Mesothelial cell of epicardium (in vitro differentiated cells): ENCODE results near the genes FDX2, TYK2 and DNM2.

- PRO-cap: no peak
Measured at GRCh38 chr19:10250052-10250486, 1.9 kb upstream of the MRPL4 start.

DNA sequence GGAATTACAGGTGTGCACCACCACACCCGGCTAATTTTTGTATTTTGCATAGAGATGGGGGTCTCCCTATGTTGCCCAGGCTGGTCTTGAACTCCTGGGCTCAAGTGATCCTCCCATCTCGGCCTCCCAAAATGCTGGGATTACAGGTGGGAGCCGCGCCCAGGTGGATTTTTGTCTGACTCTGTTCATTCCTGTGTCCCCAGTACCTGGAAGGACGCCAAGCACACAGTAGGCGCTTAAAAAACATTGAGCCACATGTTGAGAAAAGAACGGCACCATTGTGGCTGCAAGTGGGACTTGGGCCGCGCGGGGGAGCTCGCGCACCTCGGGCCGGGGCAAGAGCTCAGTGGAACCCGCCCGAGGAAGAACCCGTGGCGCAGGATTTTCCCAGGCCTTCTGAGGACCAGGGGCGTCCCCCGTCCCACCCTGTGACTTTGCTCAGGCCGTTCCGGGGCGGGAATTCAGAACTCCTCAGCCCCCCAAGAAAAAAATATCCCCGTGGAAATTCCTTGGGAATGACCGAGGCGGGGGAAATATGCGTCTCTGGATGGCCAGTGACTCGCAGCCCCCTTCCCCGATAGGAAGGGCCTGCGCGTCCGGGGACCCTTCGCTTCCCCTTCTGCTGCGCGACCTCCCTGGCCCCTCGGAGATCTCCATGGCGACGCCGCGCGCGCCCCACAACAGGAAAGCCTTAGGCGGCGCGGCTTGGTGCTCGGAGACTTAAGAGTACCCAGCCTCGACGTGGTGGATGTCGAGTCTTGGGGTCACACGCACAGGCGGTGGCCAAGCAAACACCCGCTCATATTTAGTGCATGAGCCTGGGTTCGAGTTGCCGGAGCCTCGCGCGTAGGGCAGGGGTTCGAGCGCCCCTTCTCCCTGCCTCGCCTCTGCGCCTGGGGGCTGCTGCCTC is 1.4 kb upstream of the ICAM1 start:
- PRO-cap: no peak

- PRO-cap: no peak
Measured at GRCh38 chr19:10294048-10294607, 4.4 kb downstream of the ICAM5 start.

- PRO-cap: unidirectional peak, minus-strand start at chr19:10315996
Measured at GRCh38 chr19:10315346-10316357, at the start of gene FDX2. Gene FDX2 (minus strand): TSS chr19:10316015.

- PRO-cap: no peak
Measured at GRCh38 chr19:10332237-10332761, 1.0 kb downstream of the RAVER1 start.

- PRO-cap: bidirectional peak, plus-strand start at chr19:10380826, minus-strand start at chr19:10380513
Measured at GRCh38 chr19:10380163-10381431, at the start of gene TYK2. Gene TYK2 (minus strand): TSS chr19:10380572.

GRCh38 chr19:10393207-10393709 is 10.1 kb downstream of the CDC37 start:
- PRO-cap: no peak

- PRO-cap: no peak
Measured at GRCh38 chr19:10478321-10479585, 24.4 kb downstream of the KEAP1 start.

GRCh38 chr19:10517825-10518889 is 910 bp upstream of the S1PR5 start:
- PRO-cap: no peak

- PRO-cap: no peak
Measured at GRCh38 chr19:10518987-10519384, 1.7 kb upstream of the S1PR5 start.

GRCh38 chr19:10552928-10553565 is 9.3 kb downstream of the ATG4D start:
- PRO-cap: no peak

DNA sequence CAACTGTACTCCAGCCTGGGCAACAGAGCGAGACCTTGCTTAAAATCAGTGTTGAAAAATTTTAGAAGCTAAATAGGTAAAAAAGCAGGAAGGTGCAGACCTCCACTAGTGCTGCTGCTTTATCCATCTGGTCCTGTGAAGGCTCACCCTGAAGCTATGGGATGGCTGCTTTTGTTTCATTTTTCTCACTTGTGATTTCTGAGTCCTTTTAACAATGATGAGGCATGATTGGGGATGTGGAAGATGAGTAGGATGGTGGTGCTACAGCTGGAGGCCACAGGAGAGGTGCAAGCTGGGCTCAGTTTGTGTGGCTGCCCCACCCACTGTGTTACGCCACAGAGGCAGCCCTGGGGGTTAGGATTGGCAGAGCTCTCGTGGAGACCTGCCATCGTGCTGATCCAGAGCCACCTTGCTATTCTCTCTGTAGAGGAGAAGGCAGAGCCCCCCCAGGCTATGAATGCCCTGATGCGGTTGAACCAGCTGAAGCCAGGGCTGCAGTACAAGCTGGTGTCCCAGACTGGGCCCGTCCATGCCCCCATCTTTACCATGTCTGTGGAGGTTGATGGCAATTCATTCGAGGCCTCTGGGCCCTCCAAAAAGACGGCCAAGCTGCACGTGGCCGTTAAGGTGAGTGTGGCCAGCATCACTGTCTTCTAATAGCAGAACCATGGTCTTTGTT is 19.5 kb upstream of the QTRT1 start:
- PRO-cap: no peak

- PRO-cap: no peak
Measured at GRCh38 chr19:10682493-10683058, 18.7 kb upstream of the QTRT1 start.

DNA sequence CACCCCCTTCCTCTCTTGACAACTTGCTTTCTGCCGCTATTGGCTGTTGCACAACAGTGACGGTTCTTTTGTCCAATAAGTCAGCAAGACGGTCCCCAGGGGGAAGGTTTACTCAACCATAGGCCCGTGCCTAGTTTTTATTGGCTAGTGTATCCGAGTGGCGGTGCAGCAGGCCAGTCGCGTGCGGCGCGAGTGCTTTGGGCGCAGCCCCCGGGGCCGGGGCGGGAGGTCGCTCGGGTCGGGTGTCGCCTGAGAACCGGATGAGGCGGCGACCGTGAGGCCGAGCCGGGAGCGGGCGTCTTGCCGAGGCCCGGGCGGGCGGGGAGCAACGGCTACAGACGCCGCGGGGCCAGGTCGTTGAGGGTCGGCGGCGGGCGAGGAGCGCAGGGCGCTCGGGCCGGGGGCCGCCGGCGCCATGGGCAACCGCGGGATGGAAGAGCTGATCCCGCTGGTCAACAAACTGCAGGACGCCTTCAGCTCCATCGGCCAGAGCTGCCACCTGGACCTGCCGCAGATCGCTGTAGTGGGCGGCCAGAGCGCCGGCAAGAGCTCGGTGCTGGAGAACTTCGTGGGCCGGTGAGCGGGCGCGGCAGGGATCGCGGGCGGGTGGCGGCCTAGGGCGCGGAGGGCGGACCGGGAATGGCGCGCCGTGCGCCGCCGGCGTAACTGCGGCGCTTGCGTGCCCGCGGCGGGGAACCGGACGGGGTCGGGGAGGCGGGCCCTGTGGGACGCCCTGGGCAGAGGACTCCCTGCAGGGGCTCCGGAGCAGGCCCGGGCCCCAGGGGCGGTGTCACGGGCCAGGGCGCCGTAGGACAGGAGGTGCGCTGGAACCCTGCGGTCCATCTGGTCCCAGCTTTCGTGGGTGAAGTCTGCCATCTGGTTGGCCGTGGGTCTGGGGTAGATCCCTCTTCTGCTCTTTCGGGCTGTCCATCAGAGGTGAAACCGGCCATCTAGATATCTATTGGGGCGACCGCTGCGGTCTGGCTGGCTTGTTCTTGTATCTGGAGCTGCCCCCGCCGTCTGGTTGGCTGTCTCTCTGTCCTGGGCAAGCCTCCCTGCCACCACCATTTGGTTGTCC is at the start of gene DNM2:
Gene DNM2, plus strand, starts transcription at position 252 of the 1,078 bp plus-strand sequence.
- PRO-cap: unidirectional peak, plus-strand start at position 252 of the sequence

- PRO-cap: no peak
Measured at GRCh38 chr19:10727870-10728253, 10.0 kb downstream of the DNM2 start.

DNA sequence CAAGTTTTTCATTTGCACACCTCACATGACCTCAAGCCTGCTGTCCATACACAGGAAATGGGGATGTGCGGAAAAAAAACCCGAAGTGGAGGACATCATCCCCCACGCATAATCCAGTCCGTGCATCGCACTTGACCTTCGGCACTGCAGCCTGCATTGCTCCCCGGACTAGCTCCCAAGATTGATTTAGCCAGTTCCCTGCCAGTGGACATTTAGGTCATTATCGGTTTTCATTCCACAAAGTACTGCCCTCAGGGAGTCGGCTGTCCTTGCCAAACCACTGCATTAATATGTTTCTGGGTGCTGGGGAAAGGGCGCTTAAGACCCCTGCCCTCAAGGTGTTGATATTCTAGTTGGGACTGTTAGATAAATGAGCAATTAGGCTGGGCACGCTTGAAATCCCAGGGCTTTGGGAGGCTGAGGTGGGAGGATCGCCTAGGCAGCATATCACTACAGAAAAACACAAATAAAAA is 27.2 kb downstream of the DNM2 start:
- PRO-cap: no peak

DNA sequence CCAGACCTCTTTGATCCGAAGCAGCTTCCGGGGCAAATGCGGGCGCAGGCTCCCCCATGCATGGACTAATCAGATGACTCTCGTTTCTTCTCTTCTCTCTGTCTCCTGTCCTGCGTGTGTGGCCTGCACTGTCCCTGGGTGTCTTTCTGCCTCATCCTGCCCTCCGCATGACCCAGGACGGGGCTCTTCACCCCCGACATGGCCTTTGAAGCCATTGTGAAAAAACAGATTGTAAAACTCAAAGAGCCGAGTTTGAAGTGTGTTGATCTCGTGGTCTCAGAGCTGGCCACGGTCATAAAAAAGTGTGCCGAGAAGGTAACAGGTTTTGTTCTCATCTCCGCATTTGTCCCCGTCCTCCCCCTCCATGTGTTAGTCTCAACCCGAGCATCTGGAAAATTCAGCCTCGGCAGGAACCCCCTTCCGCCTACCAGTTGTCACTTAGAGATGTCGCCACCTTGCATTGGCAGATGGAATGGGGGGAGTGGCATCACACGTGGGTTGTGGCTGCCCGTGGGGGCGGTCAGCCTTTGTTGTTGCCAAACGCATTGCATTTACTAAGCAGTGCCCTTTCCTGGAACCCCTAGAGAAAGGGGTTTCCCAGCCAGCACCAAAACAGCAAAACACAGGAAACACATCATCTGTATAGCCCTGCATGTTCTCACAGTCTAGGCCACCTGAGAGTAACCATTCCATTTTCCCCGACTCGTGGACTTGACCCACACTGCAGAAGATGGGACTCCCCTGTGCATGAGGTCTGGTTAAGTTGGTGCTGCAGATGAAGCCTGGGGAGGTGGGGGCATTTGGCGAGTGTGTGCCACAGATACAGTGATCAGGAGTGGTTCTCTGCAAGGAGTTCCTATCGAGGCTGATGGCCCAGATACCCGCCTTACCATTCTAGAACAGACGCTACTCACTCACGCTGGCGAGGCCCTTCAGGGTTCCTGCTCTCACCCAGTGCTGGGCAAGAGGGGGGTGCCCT is 38.5 kb downstream of the TMED1 start:
- PRO-cap: no peak

- PRO-cap: no peak
Measured at GRCh38 chr19:10838307-10838711, 2.3 kb upstream of the TMED1 start.

GRCh38 chr19:10901767-10902202 is 26.7 kb downstream of the YIPF2 start:
- PRO-cap: no peak

DNA sequence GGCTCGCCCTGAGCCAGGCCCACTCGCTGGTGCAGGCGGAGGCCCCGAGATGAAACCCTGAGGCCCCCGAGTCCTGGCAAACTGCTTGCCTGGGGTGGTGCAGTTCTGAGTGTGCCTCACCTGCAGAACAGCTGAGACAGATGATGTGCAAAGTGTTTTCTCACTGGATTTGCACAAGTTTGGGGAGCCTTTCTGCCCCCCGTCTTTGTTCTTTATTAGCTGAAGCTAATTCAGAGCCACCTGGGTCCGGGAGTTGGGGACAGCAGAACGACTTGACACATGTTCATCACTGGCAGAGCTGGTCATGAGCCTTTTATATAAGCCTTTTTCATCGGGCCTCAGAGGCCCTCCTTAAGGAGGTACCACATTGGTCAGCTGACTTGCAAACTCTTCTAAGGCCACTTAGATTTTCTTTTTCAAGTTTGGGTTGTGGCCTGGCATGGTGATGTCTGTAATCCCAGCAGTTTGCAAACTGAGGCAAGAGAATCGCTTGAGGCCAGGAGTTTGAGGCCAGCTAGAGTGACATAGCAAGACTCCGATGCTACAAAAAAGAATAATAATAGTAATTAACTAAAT is 1.1 kb downstream of the TIMM29 start:
- PRO-cap: no peak